Left common carotid artery plus branches (tissue), 1 donor: Measurements from ENCODE around the genes AGL, CDC14A and AMY1A.

GRCh38 chr1:97649920-97650522 lies 270.8 kb downstream of the DPYD start:
- PRO-cap = no peak

DNA sequence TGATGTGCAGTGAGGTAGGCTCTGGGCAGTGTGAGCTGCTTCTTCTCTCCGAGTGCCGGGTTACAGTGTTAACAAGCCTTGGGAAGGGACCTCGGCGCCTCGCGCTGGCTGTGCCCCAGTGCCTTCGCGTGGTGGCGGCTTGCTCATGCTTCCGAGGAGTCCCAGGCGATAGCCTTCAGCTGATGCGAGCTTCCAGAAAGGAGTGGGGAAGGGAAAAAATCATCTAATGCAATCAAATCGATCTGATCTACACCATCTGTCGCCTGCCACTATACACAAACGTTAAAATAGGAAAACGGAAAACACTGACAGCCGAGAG lies 128.6 kb upstream of the DPYD start:
- PRO-cap = no peak

GRCh38 chr1:99045794-99046032 lies 41.1 kb upstream of the PLPPR5 start:
- PRO-cap = no peak

DNA sequence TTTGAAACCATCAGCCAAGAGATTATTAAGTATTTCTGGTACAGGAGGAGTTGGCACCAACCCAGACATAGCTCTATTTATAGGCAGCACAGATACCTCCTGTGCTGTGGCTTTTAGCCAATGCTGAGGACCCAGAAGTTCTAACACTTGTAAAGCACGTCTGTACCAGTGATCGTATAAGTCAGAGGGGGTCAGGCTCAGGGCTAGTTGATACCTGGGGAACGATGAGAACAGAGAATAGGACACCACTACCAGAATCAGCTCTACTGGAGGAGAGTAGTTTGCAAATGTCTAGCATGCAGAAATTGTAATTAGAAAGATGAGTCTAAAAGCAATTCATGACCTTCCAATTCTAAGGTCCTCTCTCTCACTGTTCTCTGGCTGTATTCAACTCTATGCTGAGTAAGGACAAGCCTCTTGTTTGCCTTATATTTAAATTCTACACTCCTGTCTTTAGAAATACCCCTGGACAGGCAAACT lies 96.8 kb upstream of the PALMD start:
- PRO-cap = no peak

DNA sequence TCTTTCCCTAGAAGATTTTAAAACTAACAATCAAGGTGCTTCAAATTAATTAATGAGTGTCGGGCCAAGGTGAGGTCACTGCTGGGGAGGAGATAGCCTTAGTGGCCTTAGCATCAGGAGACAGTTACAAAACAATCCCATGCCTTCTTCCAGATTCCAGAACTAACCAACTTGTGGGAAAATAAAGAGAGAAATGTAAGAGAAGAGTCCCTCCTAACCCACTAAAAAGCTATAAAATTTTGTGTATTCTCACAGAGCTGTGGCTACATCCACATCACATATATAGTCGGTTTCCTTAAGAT lies 83.0 kb upstream of the PALMD start:
- PRO-cap = no peak

DNA sequence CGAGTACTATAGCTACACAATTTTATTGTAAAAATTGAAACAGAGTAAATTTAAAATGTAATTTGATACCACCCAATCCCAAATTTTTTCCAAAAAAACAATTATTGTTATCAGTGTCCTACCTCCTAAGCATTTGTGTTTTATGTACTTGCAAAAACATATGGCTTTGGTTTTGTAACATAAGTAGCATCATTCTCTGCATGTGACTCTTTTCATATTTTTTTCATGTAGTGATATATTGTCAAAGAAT lies 12.3 kb upstream of the FRRS1 start:
- PRO-cap = no peak

DNA sequence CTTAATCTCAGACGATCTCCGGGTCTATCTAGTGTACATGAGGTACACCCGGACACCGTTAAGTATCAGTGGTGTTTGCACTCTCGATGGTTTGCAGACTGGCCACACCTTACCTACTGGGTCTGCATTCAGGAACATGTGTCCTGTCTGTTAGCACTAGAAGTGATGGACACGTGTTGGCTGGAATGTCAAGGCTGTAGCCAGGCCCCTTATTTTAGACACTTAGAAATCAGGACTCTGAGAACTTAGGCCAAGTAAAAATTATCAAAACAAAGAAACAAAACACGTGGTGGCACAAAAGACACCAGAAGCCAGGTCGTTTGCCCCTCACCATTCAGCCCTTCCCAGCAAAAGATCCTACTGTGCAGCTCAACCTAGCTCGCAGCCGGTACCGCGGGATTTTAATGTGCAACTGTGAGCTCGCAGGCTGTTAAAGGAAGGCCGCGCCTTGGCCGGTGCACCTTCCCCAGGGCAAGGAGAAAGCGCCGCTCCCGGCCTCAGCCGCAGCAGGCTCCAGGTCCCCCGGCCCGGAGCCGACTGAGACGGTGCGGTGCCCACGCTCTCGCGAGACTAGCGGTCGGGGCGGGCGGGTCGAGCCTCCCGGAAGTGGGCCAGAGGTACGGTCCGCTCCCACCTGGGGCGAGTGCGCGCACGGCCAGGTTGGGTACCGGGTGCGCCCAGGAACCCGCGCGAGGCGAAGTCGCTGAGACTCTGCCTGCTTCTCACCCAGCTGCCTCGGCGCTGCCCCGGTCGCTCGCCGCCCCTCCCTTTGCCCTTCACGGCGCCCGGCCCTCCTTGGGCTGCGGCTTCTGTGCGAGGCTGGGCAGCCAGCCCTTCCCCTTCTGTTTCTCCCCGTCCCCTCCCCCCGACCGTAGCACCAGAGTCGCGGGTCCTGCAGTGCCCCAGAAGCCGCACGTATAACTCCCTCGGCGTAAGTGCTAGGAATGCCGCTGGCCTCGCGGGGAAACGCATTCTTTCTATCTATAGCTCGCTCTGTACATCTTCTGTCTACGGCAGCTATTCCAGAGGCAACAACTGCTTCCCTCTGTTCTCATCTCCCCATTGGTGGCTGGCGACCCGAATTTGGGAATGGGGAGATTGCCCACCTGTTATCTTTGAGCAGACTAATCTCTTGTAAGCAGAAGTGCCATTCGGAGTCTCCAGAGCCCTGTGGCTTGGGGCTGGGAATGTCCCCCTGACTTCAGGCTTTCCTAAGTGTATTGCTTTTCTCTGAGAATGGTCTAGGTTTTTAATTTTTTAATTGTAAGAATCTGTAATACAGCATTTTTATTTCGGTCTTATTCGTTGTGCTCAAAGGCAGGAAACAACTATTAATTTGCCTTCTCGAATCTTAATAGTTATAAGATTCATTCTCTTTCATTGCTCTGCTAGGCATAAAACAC lies at the start of gene AGL:
Gene AGL, plus strand, starts transcription at position 877 of the 1,403 bp plus-strand sequence.
- PRO-cap = bidirectional peak, plus-strand start at position 642 of the sequence, minus-strand start at position 539 of the sequence

- PRO-cap = no peak
Measured at GRCh38 chr1:100230588-100231010, 19.0 kb downstream of the DBT start.

- PRO-cap = no peak
Measured at GRCh38 chr1:100279204-100279873, 13.3 kb downstream of the RTCA start.

DNA sequence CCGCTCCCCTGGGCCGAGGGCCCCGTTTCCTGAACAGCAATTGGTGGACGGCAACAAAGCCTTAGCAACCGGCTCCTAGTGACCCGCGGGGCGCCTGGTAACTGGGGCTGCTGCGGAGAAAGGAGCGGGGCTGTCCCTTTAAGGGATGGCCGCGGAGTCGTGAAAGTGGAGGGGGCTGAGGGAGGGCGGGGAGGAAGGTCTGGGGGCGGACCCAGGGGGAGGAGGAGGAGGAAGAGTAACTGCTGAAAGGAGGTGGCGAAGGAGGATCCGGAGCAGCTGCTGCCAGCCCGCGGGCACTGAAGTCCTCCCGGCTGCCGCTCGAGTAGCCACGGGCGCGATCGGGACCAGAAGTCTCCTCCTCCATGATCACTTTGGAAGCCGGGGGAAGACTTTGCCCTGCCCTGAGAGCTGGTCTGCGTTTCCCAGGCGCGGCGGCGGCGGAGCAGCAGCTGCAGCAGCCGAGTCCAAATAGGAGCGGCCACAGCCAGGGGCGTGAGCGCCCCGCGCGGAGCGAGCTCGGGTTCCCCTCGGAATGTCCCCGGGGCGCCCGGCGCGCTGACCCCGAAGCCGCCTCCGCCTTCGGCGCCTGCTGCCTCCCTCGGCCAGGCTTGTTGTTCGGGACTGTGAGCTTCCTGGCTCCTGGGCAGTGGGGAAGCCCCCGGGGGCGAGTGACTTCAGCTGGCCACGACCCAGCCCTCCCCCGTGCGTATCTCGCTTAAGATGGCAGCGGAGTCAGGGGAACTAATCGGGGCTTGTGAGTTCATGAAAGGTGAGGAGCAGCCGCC lies at the start of gene CDC14A:
Gene CDC14A, plus strand, starts transcription at position 272 of the 785 bp plus-strand sequence.
- PRO-cap = bidirectional peak, plus-strand start at position 272 of the sequence, minus-strand start outside the sequence

- PRO-cap = no peak
Measured at GRCh38 chr1:100494349-100495399, 43.3 kb upstream of the GPR88 start.

- PRO-cap = no peak
Measured at GRCh38 chr1:100720276-100721198, 995 bp downstream of the VCAM1 start.

- PRO-cap = no peak
Measured at GRCh38 chr1:101161559-101161987, 75.2 kb upstream of the S1PR1 start.

GRCh38 chr1:102579137-102579586 lies 529.2 kb downstream of the COL11A1 start:
- PRO-cap = no peak

DNA sequence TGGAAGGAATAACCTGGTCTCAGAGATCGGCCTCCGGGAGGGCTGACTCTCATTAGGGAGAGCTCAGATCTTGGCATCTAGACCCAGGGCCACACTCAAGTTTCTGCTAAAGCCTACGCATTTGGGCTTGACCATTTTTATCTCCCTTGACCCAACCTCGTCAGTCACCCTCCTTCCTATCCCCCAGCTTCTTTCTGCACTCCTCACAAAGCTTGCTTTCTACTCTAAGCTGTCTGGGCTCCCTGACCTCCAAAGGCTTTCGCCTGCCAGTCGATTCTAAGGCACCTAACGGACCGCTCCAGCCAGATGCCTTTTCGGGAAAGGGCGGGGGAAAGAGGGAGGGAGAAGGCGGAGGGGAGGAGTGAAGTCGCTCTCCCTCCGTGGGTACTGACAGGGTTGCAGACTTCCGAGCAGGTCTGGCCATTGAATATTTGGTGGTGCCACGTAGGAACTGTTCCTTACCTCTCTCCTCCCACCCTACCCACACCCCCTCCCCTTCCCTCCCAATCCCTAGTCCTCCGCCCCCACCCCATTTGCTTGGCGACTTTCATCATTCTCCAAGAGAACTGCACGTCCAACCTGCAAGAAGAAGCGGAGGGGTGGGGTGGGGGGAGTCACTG lies 1.4 kb downstream of the COL11A1 start:
- PRO-cap = no peak

DNA sequence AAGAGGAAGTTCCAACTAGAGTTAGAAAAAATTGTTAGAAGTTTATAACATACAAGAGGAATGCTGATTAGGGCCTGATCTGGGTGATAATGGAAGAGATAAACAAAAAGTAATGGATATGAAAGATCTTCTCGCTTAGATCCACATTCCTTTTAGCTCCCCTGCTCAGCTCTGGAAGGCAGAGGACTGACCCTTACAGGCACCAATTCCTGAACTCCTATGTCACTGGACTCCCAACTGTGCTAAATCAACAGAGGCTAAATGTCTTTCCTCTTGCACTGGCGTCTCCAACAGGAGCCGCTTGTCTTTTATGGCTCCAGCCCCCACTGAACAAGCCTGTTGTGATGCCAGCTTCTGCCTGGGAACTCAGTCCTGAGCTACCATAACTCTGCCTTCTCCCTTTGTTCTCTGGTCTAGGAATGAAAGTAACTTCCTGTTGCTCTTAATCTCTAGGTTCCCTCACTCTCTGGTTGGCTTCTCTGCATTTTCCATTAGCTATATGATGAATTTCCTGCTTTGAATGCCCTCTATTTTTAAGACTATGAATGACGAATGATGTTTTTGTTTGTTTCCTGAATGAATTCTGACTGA lies 142.1 kb upstream of the COL11A1 start:
- PRO-cap = no peak

GRCh38 chr1:103655499-103655932 lies at the start of gene AMY1A:
AMY1A (plus strand) TSS chr1:103655760.
- PRO-cap = no peak

DNA sequence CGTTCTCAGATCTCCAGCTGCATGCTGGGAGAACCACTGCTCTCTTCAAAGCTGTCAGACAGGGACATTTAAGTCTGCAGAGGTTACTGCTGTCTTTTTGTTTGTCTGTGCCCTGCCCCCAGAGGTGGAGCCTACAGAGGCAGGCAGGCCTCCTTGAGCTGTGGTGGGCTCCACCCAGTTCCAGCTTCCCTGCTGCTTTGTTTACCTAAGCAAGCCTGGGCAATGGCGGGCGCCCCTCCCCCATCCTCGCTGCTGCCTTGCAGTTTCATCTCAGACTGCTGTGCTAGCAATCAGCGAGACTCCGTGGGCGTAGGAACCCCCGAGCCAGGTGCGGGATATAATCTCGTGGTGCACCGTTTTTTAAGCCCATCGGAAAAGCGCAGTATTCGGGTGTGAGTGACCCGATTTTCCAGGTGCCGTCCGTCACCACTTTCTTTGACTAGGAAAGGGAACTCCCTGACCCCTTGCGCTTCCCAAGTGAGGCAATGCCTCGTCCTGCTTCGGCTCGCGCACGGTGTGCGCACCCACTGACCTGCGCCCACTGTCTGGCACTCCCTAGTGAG lies 914.6 kb downstream of the AMY1C start:
- PRO-cap = no peak

DNA sequence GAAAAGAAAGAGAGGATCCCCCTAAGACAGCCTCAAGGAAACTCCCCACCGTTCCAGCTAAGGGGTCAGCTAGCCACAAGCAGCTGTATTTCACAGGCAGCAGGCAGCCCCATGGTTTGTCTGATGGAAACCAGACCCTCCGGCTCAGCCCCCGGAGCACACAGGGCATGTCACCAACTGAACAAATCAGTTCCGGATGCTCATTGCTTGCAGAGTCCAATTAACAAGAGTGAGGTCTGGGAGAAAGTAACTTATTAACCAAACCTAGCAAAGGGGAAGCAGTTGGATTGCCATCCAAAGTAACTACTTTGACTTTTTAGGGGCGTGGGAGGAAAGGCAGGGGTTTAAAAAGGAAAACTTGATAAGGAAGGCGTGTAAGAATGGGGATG lies 1423.8 kb upstream of the PRMT6 start:
- PRO-cap = no peak

- PRO-cap = no peak
Measured at GRCh38 chr1:107673354-107673919, 291.5 kb downstream of the VAV3 start.